A375 (cell line): Measurements from ENCODE around the genes ITGB6 and FIGN.

DNA sequence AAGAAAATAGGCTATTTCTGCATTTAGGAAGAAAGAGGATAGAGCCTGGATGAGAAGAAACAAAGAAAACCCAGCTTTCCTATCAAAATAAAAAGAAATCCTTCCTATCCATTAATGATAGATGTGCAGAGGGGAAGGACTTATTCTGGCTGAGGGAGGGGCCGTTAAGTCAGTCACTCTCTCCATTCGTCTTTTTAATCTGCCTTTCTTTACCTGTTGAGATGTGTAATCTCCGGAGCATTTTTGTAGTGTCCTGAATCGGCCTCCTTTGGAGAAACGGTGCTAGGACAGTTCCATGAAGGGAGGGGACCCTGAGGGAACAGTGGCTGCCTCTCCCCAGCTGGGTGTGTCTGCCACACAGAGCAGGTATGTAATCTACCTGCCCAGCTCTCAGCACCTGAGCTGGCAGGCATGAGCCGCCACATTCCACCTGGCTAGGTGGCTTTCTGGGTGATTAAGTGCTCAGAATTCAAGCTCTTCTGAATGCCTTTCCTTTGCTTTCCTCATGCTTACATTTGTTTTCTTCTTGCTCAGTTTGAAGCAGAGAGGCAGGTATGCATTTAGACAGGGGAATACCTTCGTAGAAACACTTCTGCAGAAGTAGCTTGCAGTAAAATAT lies 131.2 kb downstream of the WDSUB1 start:
- RAMPAGE, long total RNA = no peak

DNA sequence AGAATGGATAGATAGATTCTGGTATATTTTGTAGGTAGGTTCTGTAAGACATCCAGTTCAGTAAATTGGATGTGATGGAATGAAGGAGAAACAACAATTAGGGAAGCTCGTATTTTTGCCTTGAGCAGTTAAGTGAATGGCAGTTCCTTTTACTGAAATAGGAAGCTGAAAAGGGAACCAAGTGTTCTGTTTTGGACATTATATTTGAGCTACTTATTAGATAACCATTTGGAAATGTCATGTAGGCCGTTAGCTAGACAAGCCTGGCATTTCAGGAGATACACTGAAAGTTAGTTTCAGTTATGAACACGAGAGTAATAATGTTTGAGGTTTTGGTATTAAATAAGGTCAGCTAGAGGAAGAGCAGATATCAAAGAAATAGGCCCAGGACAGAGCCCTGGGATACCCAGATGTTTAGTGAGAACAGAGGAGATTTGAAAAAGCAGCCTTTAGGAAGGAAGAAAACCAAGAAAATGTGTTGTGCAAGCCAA lies 41.6 kb downstream of the MARCHF7 start:
- RAMPAGE, long total RNA = no peak

DNA sequence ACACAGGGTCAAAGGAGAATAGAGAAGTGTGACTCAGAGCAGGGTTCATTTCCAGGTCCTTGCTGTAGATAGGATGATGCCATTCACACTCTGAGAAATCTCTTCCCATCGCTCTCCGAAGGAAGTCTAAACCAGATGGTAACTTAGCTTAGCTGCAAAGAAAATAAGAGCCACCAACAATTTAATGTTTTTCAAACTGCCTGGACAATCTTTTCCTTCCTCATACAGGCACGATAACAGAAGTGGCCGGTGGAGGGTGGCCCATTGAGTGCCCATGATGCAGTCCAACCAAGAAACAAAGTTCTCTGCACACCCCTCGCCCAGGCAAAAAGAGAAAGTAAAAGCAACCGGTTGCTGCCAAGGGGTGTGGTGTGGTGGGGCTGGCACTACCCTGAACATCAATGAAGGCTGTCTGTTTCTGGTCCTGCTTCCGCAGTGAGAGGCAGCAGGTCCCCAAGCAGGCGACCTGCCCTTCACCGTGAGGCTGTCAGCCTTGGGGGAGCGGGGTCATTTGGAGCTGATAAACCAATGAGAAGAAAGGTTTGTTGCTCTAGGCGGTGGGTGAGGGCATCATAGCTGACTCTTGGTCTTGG lies 1.0 kb downstream of the LY75 start:
- RAMPAGE, long total RNA = no peak

- RAMPAGE, long total RNA = no peak
These were observed 20.5 kb downstream of the PLA2R1 start for GRCh38 chr2:160041930-160042286.

- RAMPAGE, long total RNA = no peak
These were observed 45.1 kb downstream of the ITGB6 start for GRCh38 chr2:160155030-160155314.

DNA sequence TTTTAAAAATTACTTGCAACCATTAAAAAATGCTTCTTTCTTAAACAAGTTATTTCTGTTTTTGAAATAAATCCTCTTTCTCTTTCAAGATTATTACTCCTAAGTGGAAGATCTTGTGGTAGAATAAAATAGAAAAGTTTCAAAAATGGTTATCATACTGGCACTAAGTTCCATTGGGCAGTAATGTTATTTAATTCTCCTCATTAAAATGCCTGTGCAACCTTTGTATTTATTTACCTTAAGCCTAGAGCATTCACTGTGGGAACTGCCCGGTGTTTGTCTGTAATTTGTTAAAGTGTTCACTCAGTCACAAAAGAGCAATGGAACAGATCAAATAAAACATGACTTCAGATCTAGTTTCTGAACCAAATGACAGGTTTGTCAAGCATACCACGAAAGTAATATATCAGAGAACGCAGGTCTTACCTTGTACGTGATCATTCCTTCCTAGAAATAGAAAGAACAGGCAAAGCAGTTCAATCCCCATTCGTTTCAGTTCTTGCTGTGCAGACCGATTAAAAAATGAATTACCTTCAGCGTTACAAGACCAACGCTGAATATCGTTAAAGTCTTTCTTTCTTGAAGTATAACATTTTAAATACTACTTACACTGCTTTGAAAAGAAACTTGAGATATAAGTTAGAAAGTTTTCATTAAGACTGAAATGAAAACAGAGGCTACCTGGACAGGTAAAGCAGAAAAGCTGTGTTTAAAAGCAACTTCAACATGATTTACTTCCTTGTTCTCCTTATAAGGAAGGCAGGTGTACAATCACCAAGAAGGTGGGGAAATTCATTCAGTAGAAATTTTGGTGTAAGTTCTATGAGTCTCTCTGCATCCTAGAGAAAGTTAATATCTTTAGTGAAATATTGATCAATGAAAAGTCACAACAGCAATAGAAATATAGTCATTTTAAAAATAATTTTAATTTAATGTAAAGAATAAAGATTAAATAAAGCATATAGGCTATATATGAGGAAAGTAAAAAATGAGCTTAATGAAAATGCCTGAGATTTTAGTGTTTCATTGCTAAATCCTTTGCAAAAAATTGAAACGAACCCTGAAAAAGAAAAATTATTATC lies at the start of gene ITGB6:
Gene ITGB6 (minus strand): TSS at position 696 of the 1,082 bp plus-strand sequence.
- RAMPAGE, long total RNA = no peak

GRCh38 chr2:160270037-160271120 lies 70.3 kb upstream of the ITGB6 start:
- RAMPAGE, long total RNA = no peak

- RAMPAGE, long total RNA = no peak
These were observed 85.4 kb downstream of the RBMS1 start for GRCh38 chr2:160408294-160408514.

DNA sequence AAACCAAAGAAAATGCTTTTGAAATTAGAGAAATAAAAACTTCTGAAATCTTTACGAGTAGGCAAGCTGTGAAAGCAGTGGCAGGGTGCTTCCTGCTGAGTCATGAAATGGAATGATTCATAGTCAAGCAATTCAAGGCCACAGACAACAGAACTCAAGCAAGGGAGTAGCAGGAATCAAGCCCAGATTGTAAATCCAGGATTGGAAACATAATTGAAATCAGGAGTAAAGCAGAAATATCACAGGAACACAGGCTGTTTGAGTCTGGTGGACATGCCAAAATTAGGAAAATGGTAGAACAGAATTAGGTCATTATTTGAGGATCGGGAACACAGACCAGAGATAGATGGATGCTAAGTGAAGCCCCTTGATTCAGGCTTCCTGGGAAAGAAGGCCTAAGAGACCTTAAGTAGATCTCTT lies 36.9 kb upstream of the TANK start:
- RAMPAGE, long total RNA = no peak

- RAMPAGE, long total RNA = no peak
These were observed 19.3 kb upstream of the TANK start for GRCh38 chr2:161140975-161141332.

DNA sequence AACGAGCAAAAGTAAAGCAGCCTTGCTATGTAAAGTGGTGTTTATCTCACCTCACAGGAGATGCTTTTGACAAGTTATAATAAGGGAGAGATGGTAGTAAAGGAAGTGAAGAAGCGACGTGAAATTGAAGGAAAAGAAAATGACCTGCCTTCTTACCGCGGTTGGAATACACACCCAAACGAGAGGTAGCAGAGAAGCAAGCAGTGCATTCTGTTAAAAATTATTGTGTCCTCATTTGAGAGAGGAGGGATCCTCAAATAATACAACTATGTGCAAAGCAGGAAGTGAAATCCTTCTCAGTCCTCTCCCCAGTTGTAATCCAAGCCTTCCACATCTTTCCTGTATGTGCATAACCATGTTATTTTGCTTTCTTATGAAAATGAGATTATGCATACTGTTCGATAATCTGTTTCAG lies 1.0 kb downstream of the TANK start:
- RAMPAGE, long total RNA = no peak

DNA sequence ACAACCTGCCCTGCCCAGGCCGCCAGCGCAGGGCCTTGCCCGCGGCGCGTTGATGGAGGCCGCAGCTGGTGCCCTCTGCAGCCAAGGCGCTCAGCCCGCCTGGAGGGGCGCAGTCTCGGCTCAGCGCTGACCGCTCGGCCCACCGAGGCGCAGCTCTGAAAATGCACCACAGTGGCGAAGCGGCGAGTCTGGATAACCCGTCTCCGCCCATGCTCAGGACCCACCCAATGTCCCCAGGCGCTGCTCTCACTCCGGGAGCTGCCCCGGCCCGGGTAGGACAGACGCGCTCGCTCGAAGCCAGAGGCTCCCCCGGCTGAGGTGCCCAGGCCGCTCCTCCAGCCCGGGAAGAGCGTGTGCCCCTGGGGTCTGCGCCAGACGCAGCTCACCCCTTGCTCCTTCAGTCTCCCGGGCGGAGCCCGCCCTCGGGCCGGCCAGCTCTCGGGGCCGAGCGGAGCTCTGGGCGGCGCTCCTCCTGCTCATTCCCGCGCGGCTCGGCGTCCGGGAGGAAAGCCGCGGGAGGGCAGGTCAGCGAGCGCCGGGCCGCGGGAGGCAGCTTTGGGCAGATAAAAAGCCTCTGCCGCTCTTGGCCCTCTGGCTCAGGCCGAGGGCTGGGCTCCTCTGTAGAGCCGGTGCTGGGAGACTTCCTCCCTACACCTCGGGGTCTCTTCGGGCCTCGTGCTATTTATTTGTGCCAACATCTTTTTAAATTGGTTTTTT lies 1.6 kb upstream of the TBR1 start:
- RAMPAGE, long total RNA = no peak

- RAMPAGE, long total RNA = no peak
These were observed 7.0 kb downstream of the TBR1 start for GRCh38 chr2:161423133-161423523.

- RAMPAGE, long total RNA = no peak
These were observed 60.4 kb downstream of the DPP4 start for GRCh38 chr2:162013415-162014133.

DNA sequence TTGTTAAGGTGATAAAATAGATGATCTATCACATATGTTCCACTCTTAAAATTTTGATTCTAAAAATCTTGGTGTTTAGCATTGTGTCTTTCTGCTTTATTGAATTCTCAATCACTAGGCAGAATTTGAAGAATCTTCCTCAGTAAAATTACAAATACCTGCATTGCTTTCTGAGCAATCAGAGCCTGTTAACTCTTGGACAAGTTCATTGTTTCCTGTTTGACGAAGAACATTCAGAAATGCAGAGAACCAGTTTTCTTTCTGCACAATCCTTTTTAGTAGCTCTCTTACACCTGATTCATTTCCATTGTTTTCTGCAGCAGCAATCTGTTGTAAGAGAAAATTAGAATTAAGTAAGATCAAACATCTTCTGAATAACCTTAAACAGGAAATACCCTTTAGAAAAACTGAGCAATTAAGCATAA lies 7.9 kb downstream of the IFIH1 start:
- RAMPAGE, long total RNA = no peak

- RAMPAGE, long total RNA = no peak
These were observed at the start of gene FIGN for GRCh38 chr2:163735503-163736528. Gene FIGN, minus strand, starts transcription at chr2:163736008.

- RAMPAGE, long total RNA = no peak
These were observed 75.1 kb downstream of the COBLL1 start for GRCh38 chr2:164766421-164767010.

GRCh38 chr2:164794398-164794868 lies 47.2 kb downstream of the COBLL1 start:
- RAMPAGE, long total RNA = no peak

DNA sequence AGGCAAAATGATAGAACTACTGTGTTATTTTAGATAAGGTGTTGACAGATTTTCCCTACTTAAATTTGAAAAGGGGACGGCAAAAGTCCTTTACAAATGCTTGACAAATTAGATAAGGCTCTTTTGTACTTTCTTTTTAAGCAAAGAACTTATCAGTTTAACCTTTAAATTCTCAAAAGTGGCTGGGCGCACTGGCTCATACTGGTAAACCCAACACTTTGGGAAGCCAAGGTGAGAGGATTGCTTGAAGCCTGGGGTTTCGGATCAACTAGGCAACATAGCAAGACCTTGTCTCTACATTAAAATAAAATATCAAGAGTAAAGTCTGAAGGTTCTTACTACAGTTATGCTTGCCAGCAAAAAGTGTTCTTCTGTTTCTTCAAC lies 2.5 kb downstream of the COBLL1 start:
- RAMPAGE, long total RNA = no peak

DNA sequence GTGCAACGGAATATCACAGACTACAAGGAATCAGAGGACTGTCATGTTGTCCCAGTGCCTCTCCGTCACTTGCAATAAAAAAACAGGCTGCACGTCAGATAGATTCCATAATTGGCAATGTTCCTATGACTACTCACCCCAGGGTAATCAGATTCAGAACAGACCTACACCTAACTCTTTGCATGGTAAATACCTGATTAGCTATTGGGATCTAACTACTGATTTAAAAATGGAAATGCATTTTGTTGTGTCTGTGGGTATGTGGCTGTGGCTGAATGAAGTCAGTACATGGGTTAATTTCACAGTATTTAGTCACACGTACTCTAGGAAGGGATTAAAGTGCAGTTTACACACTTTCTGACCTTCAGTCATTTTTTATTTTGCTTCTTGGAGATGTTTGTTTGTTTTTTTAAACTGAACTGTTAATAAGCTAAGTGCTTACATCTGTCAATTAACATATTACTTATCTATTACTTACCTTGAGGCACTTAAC lies 91.7 kb downstream of the SCN3A start:
- RAMPAGE, long total RNA = no peak